Mammary microvascular endothelial cell (primary cell): ENCODE measurements around a stretch of chr21.

- RAMPAGE, long total RNA: no peak
These were observed 96.3 kb downstream of the SETD4 start for GRCh38 chr21:35964107-35964395.

- RAMPAGE, long total RNA: no peak
These were observed 30.3 kb upstream of the CBR3 start for GRCh38 chr21:36104103-36105527.

- RAMPAGE, long total RNA: no peak
These were observed 2.2 kb upstream of the CBR3 start for GRCh38 chr21:36132529-36133295.

DNA sequence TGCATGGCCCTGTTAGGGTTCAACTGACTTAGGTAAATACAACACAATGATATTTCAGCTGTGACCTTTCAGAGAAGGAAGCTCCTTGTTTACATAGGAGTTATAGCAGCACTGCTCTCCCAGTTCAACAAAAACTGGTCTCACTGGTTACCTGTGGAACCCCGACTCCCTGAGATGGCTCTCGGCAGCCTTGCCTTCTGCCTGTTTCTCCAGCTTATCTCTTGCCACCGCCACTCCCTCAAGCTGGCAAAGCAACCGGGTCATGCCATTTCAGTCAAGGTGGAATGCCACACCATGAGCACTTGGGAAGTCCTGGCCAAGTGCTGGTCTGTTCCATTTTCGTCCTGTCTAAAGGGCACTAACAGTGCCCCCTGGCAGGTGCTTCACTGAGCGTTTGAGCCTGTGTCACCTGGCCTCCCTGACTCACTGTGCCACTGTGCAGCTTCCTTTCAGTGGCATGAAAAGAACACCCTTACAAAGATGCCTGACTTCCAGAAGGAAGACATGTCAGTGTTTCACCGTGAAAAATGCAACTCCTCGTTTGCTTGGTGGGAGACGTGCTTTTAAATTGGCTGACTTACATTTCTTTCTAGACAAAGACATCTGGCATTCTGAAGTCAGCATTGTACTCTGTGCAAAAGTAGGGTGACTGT lies 31.7 kb downstream of the DOP1B start:
- RAMPAGE, long total RNA: no peak

- RAMPAGE, long total RNA: no peak
These were observed 42.1 kb downstream of the DOP1B start for GRCh38 chr21:36198741-36199176.

- RAMPAGE, long total RNA: no peak
These were observed 1.2 kb downstream of the MORC3 start for GRCh38 chr21:36321272-36321487.

- RAMPAGE, long total RNA: no peak
These were observed 7.6 kb upstream of the CHAF1B start for GRCh38 chr21:36377298-36378303.

GRCh38 chr21:36382407-36382606 lies 2.9 kb upstream of the CHAF1B start:
- RAMPAGE, long total RNA: no peak

GRCh38 chr21:36385911-36386524 lies 826 bp downstream of the CHAF1B start:
- RAMPAGE, long total RNA: no peak

DNA sequence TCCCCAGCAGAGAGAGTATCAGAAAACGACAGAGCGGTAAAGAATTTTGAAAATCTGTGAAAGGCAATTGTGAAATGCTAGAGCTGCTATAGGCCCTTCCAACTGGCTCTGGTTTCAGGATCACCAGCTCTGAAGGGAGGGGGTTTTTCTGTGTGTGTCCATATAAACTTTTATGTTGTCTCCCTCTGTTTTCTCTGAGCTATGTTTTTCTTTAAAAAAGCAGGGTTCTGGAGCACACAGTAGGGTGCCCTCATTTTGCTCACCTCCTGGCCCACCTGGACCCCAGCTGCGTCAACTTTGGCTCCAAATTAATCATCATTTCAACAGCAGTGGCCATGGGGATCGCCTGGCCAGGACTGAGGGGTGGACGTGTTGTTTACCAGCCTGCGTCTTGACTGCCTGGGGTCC lies 12.9 kb downstream of the CLDN14 start:
- RAMPAGE, long total RNA: no peak

DNA sequence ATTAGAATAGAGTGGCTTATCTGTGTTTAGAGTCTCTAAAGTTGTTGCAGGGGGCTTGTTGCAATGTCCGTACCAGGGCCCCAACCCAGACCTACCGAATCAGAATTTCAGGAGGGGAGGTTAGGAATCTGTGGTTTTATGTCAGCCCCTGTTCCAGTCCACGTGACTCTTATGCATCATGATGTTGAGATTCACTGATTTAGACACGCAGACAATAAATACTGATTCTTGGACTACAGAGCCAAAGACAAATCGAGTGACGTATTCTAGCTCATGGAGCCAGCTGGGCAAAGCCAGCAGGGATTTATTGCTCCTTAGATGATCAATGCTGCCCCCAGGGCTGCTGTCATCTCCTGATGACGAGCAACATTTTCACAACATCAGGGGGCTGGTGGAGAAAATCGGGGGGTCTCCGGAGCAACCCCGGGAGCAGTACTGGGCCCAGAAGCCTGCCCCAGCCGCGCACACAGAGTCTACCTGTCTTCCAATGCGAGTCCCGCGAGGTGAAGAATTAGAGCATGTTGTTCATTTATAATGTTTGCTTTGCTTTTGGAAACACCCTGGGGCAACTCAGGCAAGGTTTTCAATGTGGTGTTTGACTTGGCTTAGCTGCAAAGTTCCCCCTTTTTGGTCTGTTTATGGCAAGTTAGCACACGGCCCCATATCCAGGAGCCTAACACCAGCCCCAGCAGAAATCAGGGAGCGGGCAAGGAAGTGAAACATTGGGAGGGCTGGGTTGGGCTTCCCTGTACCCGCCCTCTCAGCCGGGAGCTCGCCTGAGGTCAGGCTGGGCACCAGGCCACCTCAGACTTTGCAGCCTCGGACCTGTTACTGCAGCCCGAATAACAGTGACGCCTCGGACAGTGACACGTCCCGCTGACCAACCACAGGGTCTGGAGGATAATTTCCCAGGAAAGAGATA lies 19.8 kb upstream of the CLDN14 start:
- RAMPAGE, long total RNA: no peak

DNA sequence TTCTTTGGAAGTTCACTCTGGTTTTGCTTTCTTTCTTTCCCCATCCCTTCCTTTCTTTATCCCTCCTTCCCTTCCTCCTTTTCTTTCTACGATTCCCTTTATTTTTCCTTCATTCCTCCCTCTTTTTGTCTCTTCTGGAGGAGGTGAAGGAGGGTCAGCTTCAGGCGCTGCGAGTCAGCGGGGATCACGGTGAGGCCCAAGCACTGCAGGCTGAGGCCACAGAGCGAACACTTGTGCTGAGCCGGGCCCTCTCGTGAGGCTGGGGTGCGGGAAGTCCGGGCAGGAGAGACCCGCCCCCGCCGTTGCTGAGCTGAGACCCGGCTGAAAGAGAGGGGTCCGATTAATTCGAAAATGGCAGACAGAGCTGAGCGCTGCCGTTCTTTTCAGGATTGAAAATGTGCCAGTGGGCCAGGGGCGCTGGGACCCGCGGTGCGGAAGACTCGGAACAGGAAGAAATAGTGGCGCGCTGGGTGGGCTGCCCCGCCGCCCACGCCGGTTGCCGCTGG lies 1.6 kb downstream of the SIM2 start:
- RAMPAGE, long total RNA: no peak

GRCh38 chr21:36718933-36719568 lies 20.1 kb downstream of the SIM2 start:
- RAMPAGE, long total RNA: no peak

- RAMPAGE, long total RNA: no peak
These were observed 131.1 kb downstream of the HLCS start for GRCh38 chr21:36835305-36835824.

GRCh38 chr21:37207122-37207825 lies 59.9 kb downstream of the VPS26C start:
- RAMPAGE, long total RNA: no peak

DNA sequence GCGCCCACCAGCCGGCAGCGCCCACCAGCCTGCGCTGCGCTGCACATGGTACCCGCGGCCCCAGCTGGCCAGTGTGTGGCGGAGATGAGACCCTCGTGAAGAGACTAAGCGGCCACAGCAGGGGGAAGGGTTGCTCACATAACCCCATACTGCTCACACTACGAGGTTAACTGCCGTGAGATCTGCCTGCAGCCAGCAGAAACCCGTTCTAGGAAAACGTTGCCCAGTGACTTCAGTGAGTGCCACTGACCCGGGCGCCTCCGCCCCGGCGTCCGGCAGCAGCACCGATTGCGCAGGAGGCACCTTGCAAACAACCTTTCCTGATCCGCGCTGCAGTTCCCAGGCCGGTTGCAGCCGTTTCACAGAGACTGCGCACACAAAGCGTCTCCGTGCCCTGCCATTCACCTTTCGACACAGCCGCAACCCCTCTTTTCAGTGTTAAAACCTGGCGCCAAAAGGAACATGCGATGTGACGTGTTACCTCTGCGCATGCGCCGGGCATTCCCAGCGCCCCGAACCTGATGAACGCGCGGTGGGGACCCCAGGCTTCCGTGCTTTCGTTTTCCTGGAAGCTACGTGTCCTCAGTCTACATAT lies 9.1 kb downstream of the VPS26C start:
- RAMPAGE, long total RNA: no peak

GRCh38 chr21:37282601-37282917 lies 15.4 kb upstream of the VPS26C start:
- RAMPAGE, long total RNA: no peak

GRCh38 chr21:37365260-37366308 lies 989 bp upstream of the DYRK1A start:
- RAMPAGE, long total RNA: no peak

DNA sequence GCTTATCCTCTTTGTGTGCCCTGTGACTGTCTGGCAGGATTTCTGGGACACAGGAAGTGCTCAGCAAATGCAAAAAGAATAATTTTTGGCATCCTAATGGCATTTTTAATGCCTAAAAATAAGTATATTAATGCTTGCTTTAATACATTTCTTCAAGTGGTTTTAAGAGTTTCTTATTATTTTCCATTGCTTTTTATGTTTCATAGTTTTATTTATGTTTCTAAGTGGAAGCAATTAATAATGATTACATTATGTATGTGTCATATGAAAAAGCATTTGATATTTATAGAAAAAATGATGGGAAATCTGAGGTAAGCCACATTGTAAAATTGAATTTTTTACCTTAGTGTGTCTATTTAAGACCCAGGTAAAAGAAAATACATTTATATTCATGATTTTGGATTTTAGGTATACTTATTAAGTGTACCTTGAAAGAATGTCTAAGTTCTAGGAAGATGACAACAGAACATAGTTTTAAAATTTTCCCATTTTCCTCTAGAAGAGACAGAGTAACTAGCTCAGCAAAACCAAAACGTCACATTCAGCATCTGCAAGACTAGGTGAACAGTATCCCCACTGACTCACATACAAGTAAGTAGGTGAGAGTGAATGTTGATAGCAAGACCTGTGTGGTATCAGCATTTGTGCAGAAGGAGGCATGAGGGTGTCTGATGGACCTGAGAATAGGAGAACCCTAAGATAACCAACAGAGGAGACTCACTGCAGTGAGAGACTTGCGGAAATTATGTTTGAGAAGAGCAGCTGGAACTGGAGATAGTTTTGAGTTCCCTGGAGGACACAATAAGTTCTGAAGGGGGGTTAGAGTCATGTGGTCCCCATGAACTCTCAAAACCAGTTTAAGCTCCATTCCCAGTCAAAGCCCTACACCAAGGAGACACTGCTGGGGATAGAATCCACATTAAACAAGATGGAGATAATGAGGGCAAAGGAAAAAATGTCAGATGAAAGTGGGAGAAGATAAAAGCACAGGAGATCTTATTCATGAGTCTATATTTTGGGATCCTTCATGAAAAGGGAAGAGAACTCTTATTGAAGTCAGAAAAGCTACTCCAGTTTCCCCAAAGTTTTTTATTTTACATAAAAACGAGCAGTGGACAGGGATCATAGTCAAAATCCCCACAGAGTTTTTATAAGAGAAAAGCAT lies 59.0 kb downstream of the DYRK1A start:
- RAMPAGE, long total RNA: no peak

DNA sequence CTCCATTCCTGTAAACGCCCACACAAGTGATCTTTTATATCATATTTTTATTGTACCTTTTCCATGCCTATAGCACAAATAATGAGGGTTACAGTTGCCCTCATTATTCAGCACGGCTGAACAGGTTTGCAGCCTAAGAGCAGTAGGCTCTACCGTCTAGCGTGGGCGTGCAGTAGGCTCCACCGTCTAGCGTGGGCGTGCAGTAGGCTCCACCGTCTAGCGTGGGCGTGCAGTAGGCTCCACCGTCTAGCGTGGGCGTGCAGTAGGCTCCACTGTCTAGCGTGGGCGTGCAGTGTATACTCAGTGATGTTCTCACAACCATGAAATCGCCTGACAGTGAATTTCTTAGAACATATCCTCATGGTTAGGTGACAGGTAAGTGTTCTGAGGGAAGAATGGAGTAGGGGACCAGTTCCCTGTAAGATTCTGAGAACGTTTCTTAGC lies 84.9 kb downstream of the DYRK1A start:
- RAMPAGE, long total RNA: no peak